Pericardium fibroblast (primary cell): ENCODE measurements around the gene GPR143.

DNA sequence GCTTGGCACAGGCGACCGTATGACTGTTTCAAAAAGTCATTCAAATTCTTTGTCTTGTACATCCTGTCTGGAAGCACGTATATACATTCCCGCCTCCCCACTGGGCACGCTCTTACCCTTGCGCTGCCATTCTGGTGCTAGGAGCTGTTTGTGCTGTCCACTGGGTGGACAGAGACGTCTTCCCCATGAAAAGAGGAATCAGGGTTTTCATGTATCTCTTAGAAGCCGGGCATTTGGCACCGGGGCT, 40.1 kb upstream of the CD99 start:
- RAMPAGE, long total RNA = no peak

- RAMPAGE, long total RNA = no peak
Observed at GRCh38 chrX:3309307-3310132, 36.9 kb downstream of the MXRA5 start.

GRCh38 chrX:3607522-3608282, 105.7 kb downstream of the PRKX start:
- RAMPAGE, long total RNA = no peak

DNA sequence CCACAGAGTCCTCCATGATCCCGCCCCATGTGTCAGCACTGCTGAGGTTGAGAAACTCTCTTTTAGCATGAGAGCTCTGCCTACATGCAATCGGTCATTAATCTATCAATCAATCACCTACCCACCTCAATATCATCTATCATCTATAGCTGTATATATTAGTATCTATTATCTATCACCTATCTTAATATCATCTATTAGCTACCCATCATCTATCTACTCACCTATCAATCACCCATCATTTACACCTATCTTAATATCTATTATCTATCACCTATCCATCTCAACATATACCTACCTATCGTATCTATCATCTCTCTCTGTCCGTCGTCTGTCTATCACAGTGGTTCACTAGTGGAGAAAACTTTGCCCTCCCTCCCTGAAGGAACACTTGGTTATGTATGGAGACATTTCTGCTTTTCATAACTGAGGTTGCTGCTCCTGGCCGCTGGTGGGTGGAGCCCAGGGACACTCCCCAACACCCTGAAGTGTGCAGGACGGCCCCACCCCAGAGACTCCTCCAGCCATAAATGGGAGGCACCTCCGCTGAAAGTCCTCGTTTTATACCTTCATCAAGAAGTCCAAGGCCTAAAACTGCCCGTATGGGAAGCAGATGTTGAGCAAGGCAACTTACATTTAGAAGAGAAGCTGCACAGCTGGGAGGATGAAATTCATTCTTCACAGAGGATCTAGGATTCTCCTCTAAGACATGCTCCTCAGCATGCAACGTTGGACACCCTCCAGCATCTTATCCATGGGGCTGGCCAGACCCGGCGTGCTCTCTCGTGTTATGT, 43.7 kb downstream of the PRKX start:
- RAMPAGE, long total RNA = no peak

- RAMPAGE, long total RNA = no peak
Observed at GRCh38 chrX:3707466-3708146, 5.8 kb downstream of the PRKX start.

GRCh38 chrX:3822862-3823427, 109.5 kb upstream of the PRKX start:
- RAMPAGE, long total RNA = no peak

DNA sequence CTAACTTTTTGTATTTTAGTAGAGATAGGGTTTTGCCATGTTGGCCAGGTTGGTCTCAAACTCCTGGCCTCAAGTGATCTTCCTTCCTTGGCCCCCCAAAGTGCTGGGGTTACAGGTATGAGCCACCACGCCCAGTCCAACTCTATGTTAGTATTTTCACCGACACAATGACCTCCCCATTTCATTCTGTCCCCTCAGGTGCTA, 146.0 kb downstream of the VCX3A start:
- RAMPAGE, long total RNA = no peak

GRCh38 chrX:7083976-7084605, 63.4 kb upstream of the STS start:
- RAMPAGE, long total RNA = no peak

DNA sequence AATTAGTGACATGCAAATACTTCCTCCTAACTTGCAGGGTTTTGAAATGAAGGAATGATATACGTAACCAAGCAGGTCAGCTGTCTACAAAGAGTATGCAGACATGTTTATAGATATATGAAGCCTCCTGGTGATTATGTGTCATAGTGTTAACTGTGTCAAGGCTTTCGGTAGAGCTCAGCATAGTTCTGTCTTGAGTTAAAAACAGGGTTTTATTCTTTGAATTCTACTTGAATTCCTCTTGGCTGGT, 729 bp upstream of the STS start:
- RAMPAGE, long total RNA = no peak

DNA sequence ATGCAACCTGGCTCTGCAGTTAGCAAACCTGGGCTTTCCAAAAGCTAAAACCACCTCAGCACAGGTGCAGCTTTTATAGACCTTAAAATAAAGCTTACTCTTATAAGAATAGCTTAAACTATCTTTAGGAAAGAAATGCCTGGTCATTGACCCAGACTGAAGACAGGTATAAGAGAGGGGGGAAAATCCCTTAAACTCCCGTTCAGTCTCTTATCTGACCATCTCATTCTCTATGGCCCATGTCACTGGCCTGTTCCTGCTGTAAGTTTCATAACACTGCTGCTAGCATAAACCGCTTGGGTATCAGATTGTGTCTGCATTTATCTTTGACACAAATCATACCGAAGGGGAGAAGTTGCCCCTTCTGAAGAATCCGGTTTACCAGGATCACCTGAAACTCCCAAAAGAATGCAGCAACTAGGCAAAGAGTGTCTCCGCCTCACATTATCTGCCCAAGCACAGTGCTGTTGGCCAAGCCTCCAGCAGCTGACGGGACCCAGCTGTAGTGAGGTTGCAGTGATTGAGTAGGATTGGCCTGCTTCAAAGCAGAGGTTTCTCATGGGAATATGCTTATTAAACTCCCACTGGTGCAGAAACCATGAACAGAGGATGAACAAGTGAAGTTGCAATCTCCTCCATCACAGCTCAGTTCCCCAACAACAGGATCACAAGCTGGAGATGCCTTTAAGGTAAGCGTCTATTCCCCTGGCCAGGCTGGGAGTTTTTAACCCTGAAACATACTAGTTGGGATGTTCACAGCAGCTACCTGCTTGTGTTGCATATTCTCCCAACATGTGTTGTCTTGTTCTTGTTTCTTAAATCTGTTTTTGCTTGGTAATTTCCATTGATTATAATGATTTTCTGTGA, 71.3 kb upstream of the PUDP start:
- RAMPAGE, long total RNA = no peak

- RAMPAGE, long total RNA = no peak
Observed at GRCh38 chrX:8784329-8784782, 16.8 kb downstream of the FAM9A start.

DNA sequence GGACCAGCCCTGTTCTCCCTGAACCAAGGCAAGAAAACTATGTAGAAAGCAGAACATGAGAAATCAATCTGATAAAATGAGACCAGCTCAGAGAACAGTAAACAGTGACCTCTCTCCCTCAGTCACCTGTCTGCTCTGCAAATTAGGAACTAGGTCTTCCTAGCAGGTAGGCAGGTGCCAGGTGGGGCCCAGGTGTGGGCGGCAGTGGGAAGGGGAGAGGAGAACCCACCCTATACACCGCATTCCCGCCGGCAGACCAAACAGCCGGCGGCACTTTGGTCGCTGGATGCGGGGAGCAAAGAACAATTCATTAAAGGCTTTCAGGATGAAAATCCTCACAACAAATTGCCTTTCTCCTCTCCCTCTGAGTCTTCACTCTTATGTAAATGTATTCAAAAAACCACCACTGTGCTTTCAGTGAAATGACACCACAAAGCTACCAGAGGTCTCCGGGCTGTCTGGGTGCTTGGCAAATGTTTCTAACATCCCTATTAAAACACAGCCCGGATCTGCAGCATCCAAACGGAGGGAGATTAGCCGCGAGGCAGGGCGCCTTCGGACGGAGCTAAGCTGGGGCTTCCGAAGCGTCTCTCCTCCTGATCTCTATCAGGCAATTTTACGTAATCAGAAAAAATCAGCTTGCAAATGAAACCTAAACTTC, 171.9 kb upstream of the TBL1X start:
- RAMPAGE, long total RNA = no peak

GRCh38 chrX:9644312-9644827, 121.3 kb downstream of the GPR143 start:
- RAMPAGE, long total RNA = no peak

GRCh38 chrX:9646713-9647152, 118.9 kb downstream of the GPR143 start:
- RAMPAGE, long total RNA = no peak

GRCh38 chrX:9765179-9766065, at the start of gene GPR143:
GPR143 (minus strand) TSS chrX:9765847.
- RAMPAGE, long total RNA = no peak

- RAMPAGE, long total RNA = no peak
Observed at GRCh38 chrX:10014455-10015413, 47.6 kb downstream of the CLDN34 start.

DNA sequence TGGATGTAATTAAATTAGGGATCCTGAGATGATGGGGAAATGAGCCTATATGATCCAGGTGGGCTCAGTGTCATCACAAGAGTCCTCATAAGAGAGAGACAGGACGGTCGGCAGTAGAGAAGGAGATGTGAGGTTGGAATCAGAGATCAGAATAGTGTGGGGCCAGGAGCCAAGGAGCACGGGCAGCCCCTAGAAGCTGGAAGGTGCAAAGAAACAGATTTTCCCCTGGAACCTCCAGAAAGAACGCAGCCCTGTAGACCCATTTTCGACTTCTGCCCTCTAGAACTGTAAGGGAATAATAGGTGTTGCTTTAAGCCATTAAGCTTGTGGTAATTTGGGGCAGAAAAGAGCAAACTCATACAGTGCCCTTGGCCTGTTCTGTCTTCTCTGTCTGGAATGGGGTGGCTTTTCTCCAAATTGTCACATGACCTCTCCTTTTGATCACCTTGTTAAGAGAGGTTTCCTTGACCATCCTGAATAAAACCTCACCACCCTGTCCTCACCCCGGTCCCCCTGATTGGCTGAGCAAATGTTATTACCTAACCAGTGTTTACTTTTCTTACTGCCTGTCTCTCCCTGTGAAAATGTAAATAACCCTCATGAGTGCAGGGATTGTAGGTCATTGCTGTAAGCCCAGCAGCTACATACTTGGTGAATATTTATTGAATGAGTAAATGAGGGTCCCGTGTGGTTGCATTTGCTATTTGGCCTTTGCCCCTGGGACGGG, 55.8 kb upstream of the CLCN4 start:
- RAMPAGE, long total RNA = no peak

DNA sequence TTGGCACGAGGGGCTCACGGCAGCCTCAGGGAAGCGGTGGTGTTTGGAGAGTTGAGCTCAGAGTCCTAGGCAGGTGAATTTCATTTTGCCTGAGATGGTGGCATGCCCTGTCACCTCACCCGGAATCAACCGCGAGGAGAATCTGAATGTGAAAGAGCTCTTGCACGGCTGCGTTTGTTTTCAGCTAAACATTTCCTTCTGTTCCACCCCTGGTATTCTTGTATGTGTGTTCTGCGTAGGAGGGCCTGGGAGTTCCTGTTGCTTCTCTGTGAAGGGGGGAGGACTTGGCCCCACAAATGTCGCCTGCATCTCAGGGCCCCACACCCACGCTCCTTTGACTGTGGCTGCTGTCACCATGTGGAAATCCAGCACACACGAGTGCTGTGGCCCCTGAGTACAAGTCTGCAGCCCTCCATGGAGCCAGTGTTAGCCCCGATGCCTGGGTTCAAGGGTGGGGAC, 45.8 kb upstream of the CLCN4 start:
- RAMPAGE, long total RNA = no peak

GRCh38 chrX:11191587-11192377, 80.7 kb downstream of the HCCS start:
- RAMPAGE, long total RNA = no peak

DNA sequence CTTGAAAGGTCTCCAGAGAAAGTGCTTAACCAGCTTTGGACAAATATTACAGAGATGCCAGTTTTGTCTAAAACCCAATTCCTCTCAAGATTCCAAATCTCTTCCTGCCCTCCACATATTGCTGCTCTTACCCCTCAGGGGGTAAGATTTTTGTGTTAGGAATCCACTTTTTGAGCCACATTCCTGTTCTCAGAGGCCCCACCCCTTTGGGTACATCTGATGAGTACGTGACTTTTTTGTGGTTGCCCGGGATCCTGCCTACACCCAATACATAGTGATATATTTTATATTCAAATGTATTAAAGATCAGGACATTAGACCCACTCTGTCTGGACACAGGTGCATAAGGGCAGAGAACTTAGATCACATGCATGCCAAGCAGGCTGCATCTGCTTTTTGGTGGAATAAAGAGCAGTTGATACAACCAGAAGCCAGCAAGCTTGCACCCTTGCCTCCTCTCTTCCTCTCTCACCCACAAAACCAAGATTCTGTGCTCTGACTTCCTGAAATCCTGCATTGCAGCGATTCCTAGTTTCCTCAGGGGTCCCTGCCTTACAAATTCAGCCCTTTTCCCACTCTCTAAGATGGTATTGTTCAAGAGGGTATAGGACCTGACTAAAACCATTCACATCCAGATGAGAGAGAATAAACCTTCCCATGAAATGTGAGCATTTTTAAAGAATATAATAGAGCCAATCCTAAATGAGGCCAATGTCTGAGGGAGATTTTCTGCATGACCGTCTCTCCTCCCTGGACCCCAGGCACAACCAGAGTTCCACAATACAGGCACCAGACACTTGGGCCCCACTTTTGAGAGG, 2.2 kb downstream of the AMELX start:
- RAMPAGE, long total RNA = no peak